ENCODE results near the genes HOXB4 and SNF8.

- PRO-cap, 2 experiments: no peak in any of the 2 experiments
Measured at GRCh38 chr17:48545671-48546910, 1.2 kb upstream of the HOXB2 start.

DNA sequence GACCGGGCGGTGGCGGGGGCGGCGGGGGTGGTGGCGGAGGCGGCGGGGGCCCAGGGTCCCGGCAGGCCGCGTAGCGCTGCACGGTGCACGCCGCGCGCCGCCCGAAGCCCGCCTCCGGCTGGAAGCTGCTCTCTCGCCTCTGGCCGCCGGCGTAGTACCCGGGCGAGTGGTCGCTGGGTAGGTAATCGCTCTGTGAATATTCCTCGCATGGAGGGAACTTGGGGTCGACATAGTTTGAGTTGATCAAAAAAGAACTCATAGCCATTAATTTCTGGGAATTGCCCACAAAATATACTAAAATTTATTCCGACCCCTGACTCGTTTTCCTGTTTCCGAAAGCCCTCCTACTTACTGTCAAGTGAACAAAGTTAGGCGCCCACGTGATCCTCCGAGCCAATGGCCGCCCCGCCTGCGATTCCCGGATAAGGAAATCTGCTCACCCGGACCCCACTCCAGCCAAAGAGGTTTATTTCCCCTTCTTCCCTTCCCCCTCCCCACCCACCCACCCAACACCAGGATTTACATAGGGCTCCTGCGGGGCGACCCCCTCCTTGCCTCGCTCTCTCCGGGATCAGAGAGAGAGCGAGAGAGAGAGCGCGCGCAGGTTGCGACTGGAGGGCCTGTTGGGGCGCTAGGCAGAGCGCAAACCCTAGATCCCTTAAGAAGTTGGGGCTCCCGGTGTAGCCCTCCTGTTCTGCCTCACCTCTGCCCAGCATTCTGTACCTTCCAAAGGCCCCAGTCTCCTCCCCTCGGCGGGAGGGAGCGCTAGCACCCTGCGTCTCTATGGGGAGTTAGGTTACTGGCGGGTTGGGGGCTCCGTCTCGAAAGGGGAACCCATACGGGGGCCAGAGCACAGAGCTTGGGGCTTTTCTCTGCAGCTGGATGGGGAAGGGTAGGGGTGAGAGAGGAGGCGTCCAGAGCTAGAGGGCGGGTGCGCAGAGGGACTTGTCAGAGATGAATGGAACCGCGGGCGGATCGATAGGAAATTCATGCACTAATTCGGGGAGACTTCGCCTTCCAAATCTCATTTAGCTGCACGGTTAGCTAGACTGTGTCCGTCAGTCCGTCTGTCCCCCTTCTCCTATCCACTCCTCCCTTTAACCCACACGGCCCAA, at the start of gene HOXB4:
Gene HOXB4 (minus strand): TSS at position 296 of the 1,115 bp plus-strand sequence.
- PRO-cap, 2 experiments: peak in 2 of 2 experiments; most common plus-strand start position 373 of the sequence (in 1); most common minus-strand start position 340 of the sequence (in 1)

DNA sequence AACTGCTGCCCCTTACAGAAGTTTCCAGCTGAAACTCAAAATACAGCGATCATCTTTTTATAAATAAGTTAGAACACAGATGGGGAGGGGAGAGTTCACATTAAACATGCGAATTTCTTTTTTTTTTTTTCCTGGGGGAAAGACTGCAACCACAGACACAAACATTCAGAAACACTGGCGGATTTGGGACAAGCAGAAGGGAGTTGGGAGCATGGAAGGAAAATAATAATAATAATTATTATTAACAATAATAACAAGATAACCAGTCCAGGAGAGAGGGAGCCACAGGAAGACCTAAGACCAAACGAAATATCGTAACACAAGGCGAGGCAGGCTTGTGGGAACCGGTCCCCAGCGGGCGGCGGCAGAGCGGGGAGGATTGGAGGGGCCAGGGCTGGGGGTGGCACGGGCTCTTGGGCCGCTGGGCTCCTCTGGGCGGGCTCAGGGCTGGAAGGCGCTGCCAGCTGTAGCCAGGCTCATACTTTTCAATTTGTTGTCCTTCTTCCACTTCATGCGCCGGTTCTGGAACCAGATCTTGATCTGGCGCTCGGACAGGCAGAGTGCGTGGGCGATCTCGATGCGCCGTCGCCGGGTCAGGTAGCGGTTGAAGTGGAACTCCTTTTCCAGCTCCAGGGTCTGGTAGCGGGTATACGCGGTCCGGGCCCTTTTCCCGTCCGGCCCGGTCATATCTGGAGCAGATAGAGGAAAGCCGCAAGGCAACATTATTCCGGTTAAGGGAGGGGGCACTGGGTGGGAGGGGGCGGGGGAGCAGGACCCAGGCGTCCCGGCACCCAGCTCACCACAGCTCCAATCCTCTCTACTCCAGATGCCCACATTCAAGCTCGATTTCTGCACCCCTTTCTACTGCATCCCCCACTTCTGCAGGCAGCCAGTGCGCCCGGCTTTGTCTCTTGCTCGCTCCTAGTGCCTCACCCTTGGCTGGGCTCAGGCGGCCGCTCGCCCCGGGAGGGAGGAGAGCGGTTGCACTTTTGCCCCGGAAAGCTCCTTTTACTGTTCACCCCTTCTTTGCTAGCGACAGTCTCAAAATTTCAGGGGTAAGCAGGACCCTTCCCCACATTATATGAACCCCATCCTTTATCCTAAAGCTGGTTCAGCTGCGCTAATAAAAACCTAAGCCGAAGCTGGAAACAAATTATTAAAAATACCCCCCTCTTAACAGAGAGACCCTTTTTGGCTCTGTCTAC, 1.4 kb downstream of the HOXB5 start:
- PRO-cap, 2 experiments: no peak in any of the 2 experiments

GRCh38 chr17:48607602-48608184, 2.9 kb upstream of the HOXB6 start:
- PRO-cap, 2 experiments: no peak in any of the 2 experiments

GRCh38 chr17:48618138-48619046, 3.3 kb upstream of the HOXB8 start:
- PRO-cap, 2 experiments: no peak in any of the 2 experiments

DNA sequence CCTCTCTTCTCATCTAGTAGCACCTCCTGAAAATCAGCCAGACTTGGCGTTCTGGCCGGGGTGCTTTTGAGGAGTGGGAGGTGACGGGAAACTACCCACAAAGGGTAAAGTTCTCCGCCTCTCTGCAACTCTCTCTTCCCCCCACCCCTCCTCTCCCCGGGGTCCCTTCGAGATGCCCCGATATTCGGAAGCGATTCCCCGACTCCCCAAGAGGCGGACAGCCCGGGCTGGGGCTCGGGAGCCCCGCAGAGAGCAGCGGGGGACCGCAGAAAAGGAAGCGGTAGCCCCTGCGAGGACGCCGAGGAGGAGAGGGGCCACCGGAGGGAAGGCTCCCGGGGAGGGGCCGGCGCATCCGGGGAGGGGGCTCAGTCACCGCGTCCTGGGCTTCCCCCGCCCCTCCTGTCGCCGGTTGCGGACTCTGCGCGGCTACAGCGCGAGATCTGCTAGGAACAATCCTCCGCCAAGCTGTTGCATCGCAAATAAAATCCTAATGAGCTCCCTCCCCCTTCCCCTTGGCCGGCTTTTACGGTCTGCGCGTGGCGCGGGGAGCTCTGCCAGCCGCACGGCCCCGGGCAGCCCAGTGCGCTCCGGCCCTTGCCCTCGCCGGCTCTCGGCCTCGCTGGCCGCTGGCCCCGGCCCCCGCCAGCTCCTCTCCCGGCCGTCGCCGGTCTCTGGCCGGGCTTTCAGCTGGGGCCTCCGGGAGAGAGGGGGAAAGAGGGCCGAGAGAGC, 1.2 kb downstream of the HOXB9 start:
- PRO-cap, 2 experiments: no peak in any of the 2 experiments

GRCh38 chr17:48627570-48628189, 1.5 kb upstream of the HOXB9 start:
- PRO-cap, 2 experiments: no peak in any of the 2 experiments

DNA sequence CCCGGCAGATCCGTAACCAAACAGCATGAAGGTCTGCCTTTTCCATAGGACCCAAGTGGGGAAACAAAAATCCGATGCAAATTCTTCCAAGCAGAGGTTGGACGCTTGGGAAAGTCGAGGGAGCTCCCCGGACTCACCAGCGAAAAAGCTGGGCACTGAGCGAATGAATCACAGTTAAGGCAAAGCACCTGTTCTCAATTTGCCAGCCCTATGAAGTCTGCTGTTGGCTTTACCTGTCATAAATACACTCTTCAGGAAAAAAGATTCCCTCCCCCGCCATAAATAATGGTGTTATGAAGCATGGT, 2.1 kb upstream of the HOXB9 start:
- PRO-cap, 2 experiments: no peak in any of the 2 experiments

- PRO-cap, 2 experiments: no peak in any of the 2 experiments
Measured at GRCh38 chr17:48629233-48629685, 3.1 kb upstream of the HOXB9 start.

- PRO-cap, 2 experiments: no peak in any of the 2 experiments
Measured at GRCh38 chr17:48643256-48643716, 17.1 kb upstream of the HOXB9 start.

DNA sequence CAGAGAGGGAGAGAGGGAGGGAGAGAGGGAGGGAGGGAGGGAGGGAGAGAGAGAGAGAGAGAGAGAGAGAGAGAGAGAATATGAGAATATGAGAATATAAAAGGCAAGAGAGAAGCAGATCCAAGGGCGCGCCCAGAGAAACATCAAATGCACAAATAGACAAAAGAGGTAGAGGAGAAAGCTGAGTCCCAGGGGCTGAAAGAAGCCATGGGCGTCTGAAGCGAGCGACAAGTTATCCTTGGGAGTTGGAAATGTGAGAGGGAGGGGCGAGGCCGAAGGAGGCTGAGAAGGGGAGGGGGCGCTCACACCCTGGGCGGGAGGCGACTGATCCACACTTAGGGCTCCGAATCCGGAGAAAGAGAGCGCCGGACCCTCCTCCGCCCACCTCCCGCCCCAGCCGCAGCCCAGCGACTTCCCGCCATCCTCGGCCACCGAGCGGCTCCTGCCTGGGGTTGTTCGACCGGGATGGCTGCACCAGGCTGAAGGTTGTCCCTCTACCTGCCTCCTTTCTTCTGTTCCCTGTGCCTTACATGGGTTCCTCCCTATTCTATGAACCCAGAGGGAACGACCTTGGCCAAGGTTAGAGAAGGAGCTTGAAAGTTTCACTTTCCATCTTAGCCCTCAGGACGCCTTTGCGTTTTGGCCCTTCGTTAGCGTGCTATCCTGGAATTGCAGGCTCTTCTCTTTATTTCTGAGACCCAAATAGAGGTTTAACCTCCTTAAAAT, 21.1 kb upstream of the HOXB9 start:
- PRO-cap, 2 experiments: no peak in any of the 2 experiments

- PRO-cap, 2 experiments: no peak in any of the 2 experiments
Measured at GRCh38 chr17:48804081-48804570, 12.9 kb downstream of the TTLL6 start.

GRCh38 chr17:48804571-48805277, 12.3 kb downstream of the TTLL6 start:
- PRO-cap, 2 experiments: no peak in any of the 2 experiments

DNA sequence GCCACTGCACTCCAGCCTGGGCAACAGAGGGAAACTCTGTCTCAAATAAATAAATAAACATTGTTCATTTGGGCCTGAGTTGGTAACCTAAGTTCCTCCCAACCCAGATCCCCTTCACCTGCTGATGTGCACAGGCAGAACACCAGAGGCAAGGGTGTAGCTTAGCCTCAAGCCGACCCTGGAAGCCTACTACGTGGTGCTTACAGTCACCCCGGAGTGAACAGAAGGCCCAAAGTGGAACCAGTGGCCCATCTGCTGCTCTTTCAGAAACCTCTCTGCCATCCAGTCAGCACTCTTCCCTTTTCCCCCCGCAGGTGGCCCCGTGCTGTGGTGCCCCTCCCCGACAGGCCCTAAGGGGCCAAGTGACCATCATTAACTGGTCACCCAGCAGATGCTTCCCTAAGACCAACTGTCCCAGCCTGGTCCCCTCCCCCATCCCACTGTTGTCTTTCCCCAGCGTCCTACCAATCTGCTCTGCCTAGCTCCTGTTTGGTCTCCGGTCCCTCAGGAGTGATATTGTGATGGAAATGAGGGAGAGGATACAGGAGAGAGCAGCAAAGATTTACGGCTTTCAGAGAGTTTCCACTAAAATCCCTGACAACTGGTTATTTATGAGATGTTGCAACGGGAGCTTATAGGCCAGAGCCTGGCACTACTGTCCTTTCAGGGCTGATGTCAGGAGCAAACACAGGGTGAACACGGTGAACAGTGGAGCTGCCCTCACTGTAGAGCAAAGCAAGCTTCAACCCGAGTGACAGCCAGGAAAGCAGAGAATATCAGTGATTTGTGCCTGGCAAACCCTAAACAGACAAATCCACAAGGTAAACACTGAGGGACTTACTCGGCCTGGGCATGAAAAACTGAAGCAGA, 1.3 kb upstream of the TTLL6 start:
- PRO-cap, 2 experiments: no peak in any of the 2 experiments

- PRO-cap, 2 experiments: peak in 2 of 2 experiments; most common plus-strand start chr17:48841686 (in 1); most common minus-strand start chr17:48841474 (in 2)
Measured at GRCh38 chr17:48841256-48841985, 10.6 kb downstream of the CALCOCO2 start.

DNA sequence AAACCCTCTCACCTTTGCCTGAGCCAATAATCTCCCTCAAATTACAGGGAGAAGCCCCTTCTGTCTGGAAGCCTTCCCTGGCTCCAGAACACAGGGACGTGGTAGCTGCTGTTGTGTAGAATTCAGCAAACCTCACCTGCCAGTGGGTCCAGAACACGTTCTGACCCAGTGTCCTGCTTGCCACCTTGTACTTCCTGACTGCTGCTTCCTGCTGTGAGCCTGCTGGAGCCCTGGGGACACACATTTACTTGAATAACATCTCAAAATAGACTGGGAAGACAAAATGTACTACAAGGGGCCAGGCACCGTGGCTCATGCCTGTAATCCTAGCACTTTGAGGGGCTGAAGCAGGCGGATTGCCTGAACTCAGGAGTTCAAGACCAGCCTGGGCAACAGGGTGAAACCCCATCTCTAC, 20.5 kb upstream of the ATP5MC1 start:
- PRO-cap, 2 experiments: peak in 1 of 2 experiments; most common plus-strand start position 321 of the sequence (in 1); most common minus-strand start position 165 of the sequence (in 1)

DNA sequence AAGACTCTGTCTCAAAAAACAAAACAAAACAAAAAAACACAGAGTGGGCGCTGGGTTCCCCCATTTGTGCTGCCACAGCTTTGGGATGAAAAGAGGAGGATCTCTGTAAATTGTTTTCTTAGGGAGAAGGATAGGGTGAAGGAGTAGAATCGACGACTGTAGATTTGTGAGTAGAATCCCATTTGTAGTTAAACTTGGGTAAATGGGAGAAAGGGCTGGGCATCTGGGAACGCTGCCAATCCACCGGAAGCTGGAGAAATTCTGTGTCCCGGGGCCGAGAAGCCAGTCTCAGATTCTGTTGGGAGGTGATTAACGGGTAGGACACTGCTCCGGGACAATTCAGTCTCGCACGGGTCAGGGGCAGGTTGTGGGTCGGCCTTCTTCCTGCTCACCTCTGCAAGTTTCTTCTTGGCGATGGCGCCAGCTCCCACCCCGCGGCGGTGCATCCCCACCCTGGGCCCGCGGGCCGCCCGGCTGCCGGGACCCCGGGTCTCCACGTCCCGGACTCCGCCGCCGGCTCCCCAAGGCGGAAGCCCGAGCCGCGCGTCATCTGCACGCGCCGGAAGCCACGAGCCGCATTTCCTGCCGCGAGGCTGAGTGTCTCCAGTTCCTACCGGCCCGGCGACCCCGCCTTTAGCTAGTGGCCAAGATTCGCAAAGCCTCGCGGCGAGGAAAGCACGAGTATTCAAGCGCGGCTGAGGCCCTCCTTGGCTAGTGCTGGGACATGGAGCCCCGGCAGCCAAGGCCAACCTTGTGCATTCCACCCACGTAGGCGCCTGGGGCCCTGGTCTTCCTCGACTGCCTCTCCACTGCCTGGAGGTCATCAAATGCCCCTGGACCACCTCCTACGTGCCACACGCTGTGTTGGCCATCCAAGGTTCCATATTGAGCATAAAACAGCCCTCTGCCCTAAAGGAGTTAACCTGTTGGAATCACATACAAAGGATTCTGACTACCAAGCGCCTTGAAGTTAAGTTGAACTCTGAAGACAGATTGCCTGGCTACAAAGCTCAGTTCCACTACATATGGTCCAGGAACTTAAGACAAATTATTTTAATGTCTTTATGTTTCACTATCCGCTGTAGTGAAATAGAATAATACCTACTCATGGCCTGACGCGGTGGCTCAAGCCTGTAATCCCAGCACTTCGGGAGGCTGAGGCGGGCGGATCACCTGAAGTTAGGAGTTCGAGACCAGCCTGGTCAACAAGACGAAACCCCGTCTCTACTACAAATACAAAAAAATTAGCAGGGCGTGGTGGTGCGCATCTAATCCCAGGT, at the start of gene SNF8:
Gene SNF8 (minus strand): TSS at position 554 of the 1,280 bp plus-strand sequence.
- PRO-cap, 2 experiments: peak in 2 of 2 experiments; most common plus-strand start position 579 of the sequence (in 2); most common minus-strand start position 520 of the sequence (in 2)

GRCh38 chr17:49231821-49232032, 1.1 kb upstream of the PHOSPHO1 start:
- PRO-cap, 2 experiments: no peak in any of the 2 experiments

- PRO-cap, 2 experiments: no peak in any of the 2 experiments
Measured at GRCh38 chr17:49248062-49248503, 17.5 kb upstream of the PHOSPHO1 start.

DNA sequence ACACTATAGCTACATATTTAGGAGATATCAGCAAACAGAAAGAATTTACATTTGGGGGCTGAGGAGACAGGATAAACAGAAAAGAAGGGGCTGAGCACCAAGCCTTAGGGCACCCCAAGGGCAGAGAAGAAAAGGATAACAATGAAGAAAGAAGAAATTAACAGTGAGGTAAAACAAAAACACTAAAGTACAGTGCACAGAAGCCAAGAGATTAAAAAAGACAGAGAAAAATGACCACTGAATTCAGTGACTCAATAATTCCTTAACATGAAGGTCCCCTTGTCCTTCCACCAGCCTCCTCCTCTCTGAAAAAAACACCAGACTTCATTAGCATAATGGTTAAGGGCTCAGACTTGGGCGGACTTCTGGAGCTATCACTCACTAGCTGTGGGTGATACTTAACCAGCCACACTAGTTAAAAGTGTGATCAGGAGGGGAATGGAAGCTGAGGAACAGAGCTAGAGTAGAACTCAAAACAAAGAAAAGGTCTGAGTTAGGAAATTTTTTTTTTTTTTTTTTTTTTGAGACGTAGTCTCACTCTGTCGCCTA, 23.3 kb downstream of the ZNF652 start:
- PRO-cap, 2 experiments: no peak in any of the 2 experiments

All from right ventricle myocardium (tissue), 1 donor.